Breast (tissue), 4 donors: ENCODE measurements around a stretch of chr12.

- PRO-cap, 3 experiments, result no peak in any of the 3 experiments
- RRBS, result no CpG with 5 or more reads among the region's 4 CpGs
These were observed 7.8 kb downstream of the SLC38A1 start for GRCh38 chr12:46260804-46261628.

- PRO-cap, 3 experiments, result no peak in any of the 3 experiments
- RRBS, result no CpG with 5 or more reads among the region's 3 CpGs
These were observed 7.6 kb downstream of the SLC38A2 start for GRCh38 chr12:46364778-46365550.

DNA sequence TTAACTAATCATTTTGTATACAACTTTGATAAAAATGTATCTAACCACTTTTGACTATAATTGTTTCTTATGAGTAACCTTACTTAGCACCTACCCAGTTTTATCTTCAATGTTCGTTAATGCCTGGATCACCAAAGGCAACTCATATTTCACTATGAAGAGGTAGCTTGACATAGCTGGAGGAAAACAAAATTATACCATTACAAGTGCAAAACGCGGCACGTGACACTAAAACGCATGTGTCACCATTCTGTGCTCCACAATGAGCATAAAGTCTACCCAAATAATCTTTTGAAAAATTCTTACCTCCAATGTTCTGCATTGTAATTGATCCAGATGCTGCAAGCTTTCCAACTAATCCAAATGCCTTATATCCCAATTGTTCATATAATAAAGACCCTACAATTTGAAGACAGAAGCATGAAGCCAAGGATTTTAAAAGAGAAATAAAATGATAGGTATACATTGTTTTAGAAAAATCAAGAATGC is 5.8 kb downstream of the SLC38A2 start:
- PRO-cap, 3 experiments, result no peak in any of the 3 experiments
- RRBS, result no CpG with 5 or more reads among the region's 5 CpGs

- PRO-cap, 3 experiments, result no peak in any of the 3 experiments
These were observed 5.3 kb downstream of the SLC38A2 start for GRCh38 chr12:46367259-46367675.

DNA sequence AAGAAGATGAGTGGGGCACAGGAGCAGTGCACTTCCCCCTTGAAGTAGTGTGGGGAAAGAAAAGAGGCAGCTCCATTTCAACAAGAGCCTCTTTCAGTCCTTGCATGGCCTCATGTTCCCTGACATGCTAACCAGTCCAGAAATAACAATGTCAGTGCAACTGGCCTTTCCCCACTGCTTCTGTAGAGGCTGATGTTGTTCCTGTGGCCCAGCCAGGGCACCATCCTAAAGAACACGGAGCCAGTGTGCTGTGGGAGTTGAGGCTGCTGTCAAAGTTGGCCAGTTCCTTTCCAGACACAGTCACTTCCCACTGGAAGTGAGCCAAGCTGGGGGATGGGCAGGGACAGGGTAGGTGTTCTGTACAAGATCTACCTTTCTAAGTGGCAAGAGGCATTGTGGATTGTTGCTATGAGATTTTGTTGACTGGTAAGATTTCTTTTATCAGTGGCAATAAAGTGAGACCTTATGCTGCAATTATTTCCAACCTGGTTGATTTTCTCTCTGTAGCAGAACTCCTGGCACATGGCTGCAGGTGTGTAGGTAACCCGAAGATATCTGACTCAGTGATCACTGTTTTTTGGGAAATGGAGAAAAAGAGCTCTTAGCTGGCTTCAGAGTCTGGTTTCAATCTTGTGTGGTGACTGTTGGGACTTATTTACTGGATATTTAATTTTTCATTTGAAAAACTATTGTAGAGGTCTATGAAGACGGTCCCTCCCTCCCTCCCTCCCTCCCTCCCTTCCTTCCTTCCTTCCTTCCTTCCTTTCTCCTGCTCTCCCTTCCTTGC is 77.9 kb upstream of the SLC38A2 start:
- PRO-cap, 3 experiments, result no peak in any of the 3 experiments
- RRBS, result no CpG with 5 or more reads among the region's 3 CpGs

DNA sequence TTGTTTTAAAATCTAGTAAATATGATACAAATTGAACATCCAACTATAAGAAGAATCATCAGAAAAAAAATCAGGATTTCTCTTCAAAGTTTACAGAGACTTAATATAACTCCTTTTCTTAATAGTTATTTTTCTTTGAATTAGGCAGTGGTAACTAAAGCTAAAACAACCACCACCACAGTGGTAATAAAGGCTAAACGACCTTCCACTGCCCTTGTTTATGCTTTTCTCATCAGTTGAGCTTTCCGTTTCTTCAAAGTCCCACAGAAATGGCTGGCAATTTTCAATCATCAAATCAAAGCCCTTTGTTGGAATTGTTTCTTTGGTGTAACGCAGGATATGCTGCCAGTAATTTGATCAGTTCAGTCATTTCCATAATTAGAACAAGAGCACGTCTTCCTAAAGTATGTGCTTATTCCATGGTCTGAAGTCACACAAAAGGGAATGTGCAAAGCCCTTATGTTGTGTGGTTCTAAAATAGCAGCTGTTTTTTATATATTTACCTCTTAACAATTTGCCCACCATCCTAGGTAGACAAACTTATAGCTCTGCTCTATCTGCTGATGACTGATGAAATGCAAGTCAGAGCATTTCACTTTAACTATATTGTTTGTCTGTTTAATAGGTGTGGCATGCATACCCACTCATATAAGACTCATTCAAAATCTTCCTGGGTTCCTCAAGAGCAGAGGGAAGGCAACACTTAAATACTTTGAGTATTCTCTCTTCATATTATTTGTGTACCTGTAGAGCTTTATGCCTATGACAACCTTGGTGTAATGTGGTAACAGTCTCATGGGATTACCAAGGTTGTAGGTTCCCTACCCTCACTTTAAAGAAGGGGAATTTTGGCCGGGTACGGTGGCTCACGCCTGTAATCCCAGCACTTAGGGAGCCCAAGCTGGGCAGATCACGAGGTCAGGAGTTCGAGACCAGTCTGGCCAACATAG is 176.1 kb upstream of the SLC38A2 start:
- PRO-cap, 3 experiments, result no peak in any of the 3 experiments
- RRBS, result no CpG with 5 or more reads among the region's 9 CpGs

DNA sequence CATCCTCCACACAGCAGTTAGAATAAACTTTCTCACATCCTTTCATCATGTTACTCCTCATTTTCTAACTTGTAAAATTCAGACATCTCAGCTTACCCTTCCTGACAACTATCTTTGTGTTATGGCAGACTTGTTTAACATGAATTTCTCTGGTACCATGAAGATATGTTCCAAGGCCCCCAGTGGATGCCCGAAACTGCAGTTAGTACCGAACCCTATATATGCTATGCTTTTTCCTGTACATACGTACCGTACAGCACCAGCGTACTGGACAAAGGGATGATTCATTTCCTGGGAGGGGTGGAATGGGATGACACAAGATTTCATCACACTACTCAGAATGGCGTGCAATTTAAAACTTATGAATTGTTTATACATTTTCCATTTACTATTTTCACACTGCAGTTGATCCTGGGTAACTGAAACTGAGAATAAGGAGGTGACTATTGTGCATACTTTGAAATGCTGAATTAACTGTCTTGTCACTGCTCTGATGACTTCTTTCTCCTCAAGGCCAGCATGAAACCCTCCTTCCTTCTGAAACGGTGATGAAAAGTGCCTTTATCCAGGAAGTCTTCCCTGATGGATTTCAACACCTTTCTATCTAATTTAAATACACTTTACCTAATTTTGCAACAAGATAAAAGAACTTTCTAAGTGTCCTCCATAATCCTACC is 177.3 kb upstream of the SLC38A2 start:
- PRO-cap, 3 experiments, result no peak in any of the 3 experiments
- RRBS, result no CpG with 5 or more reads among the region's 7 CpGs

- PRO-cap, 3 experiments, result peak in 1 of 3 experiments; most common plus-strand start chr12:46660099 (in 1); most common minus-strand start chr12:46659889 (in 1)
- RRBS, result no CpG with 5 or more reads among the region's 4 CpGs
These were observed 166.0 kb downstream of the SLC38A4 start for GRCh38 chr12:46659669-46660345.

- PRO-cap, 3 experiments, result no peak in any of the 3 experiments
- RRBS, result no CpG with 5 or more reads among the region's 8 CpGs
These were observed 110.8 kb upstream of the AMIGO2 start for GRCh38 chr12:47190273-47191236.

- PRO-cap, 3 experiments, result no peak in any of the 3 experiments
- RRBS, result no CpG with 5 or more reads among the region's 6 CpGs
These were observed 126.1 kb upstream of the AMIGO2 start for GRCh38 chr12:47205812-47206239.

DNA sequence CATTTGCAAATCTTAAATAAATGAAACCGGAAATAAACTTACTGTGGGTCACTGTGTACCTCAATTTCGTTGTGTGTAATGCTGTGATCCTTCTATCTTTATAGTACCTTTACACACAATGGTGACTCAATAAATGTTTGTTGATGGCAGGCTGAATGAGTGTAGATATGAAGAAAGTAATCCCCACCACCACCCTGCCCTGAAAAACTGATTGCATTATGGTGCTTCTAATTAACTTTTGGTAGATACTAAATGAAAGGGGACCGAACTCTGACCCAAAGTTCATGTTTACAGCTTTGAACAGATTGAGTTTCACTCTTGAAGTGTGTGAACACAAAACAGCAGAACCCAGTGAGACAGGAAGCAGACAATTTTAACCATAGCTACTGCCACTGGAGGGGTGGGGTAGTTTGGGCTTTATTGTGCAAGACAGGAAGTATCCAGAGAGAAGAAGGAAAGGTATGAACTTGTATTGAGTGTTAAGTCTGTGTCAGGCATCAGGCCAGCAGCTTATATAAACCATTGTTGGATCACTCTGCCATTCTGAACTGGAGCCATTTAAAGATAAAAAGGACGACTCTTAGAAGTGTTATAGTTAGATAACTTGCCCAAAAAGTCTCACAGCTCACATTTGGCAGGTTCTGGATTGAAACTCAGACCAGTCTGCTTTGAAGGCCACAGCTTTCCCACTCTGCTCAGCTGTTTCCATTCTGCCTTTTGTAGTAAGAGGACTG is 197.0 kb upstream of the AMIGO2 start:
- PRO-cap, 3 experiments, result no peak in any of the 3 experiments
- RRBS, result no CpG with 5 or more reads among the region's 4 CpGs

- PRO-cap, 3 experiments, result no peak in any of the 3 experiments
- RRBS, result no CpG with 5 or more reads among the region's 1 CpG
These were observed 114.4 kb downstream of the RPAP3 start for GRCh38 chr12:47591542-47591799.

- PRO-cap, 3 experiments, result no peak in any of the 3 experiments
- RRBS, result no CpG with 5 or more reads among the region's 7 CpGs
These were observed 595 bp upstream of the ENDOU start for GRCh38 chr12:47725775-47726395.

- PRO-cap, 3 experiments, result no peak in any of the 3 experiments
- RRBS, result 12% methylated on average over 4 of the region's 16 CpGs
These were observed 14.5 kb upstream of the ENDOU start for GRCh38 chr12:47739667-47740350.

DNA sequence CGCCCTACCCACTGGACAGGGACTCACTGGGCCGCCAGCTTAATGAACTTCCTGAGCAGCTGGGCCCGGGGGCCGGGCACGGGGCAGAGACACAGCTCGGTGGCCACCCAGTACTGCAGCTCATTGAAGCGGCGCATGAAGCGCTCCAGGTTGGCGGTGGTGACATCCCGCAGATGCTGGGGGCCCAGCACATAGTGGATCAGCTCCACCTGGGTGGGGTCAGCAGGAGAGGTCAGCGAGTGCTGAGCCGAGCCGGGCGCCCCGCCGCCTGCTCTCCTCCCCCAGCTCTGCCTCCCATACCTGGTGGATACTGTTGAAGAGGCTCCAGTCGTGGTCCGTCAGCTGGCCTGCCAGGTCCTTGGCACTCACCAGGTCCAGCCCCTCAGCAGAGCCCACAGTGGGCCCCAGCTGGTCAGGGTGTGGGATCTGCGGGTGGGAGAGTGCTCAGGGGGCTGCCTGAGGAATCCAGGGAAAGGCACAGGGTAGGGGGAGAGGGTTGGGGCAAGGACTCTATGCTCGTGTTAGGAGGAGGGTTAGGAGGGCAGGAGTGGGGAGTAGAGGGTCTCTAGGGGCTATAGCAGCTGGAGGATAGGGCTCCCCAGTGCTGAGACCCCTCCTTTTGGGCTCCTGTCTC is 15.4 kb upstream of the ENDOU start:
- PRO-cap, 3 experiments, result no peak in any of the 3 experiments
- RRBS, result 48% methylated on average over 3 of the region's 21 CpGs

DNA sequence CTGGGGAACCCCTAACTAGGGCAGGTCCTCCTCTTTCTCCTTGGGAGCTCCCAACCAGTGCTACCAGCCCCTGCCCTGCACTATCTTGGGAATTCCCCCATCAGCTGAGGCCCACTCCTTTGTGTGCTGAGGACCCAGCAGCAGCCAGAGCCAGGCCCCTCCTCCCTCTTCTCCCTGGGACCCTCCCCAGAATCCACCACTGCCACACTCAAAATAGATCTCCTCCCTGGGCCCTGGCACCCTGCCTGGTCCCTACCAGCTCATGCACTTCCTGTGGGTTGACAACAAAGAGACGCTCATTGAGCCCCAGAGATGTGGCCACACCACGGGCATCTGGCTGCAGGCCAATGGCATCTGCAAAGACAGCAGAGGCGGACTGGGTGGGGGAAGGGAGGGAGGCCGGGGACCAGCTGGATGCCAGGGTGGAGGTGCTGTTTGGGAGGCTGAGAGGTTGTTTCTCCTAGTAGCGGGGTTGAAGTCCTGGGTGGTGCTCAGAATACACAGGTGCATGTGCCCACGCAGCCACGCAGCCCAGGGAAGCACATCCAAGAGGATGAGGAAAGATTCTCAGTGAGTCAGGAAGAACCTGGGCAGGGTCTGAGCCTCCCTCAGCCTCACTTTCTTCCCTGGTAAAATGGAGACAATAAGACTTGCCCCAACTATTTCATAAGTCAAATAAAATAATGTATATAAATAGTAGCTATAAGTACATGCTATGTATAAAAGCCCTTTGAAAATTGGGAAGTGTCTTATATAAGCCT is 16.1 kb upstream of the ENDOU start:
- PRO-cap, 3 experiments, result no peak in any of the 3 experiments
- RRBS, result no CpG with 5 or more reads among the region's 7 CpGs

GRCh38 chr12:47770778-47771404 is 2.1 kb upstream of the SLC48A1 start:
- PRO-cap, 3 experiments, result no peak in any of the 3 experiments
- RRBS, result 89% methylated on average over 3 of the region's 10 CpGs

GRCh38 chr12:47777723-47778515 is 4.9 kb downstream of the SLC48A1 start:
- PRO-cap, 3 experiments, result no peak in any of the 3 experiments
- RRBS, result no CpG with 5 or more reads among the region's 9 CpGs

DNA sequence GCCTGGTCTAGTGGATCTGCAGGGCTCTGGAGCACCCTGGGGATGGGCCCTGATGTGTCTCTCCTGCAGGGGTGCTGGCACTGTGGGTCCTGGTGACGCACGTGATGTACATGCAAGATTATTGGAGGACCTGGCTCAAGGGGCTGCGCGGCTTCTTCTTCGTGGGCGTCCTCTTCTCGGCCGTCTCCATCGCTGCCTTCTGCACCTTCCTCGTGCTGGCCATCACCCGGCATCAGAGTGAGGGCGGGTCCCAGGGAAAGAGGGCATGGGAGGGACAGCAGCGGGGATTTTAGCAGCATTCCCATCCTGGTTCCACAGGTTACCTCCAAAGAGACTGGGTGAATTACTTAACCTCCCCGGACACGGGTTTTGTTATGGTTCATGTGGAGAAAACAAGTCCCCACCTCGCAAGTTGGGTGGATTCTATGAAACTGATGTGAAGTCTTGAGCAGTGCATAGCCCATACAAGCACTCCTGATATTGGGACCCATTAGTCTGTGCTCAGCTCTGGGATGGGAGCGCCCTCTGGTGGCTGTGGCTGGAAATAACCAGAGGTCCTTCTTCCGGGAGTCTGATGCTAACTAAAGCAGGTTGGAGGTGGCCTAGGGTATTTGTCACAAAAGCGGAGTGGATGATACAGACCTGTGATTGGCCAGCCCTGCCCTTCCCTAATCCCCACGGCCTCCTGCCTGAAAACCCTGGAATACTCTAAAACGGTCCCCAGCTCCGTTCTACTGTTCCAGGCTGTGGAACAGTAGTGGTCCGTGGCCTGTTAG is 6.1 kb downstream of the SLC48A1 start:
- PRO-cap, 3 experiments, result no peak in any of the 3 experiments
- RRBS, result 75% methylated on average over 2 of the region's 23 CpGs

DNA sequence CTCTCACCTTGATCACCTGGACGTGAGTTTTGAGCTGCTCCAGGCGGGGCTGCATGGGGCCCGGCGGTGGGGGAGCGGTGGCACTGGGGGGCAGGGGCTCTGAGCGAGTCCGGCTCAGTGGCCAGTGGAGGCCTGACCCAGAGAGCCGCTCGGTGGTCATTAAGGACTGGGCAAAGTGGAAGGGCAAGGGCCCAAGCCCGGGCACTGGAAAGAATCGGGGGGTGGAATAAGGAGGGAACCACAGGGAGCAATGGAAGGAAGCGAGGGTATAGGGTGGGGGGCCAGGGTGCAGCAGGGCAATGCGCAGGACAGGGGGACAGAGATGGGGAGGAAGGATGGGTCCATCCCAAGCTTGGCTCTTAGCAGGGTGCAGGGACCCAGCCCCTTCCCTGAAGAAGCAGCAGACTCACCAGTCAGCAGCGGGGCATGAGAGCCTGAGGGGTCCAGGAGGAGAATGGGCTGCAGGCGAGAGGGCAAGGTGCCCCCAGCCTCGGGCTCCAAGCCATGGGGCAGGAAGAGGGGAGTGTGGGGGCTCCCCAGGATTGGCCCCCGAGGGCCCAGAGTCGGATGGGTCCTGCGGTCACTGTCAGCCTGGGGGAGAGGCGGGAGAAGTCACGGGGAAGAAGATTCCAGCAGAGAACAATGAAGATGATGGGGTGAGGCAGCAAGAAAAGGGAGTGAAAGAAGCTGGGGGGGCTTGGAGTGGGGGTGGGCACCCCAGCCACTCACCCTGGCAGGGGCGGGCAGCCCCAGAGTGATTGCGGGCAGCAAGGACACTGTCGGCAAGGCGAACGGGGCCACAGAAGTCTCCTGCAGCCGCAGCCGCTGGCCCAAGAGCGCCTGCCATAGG is 22.4 kb downstream of the SLC48A1 start:
- PRO-cap, 3 experiments, result no peak in any of the 3 experiments
- RRBS, result 79% methylated on average over 6 of the region's 29 CpGs